Placental pericyte (primary cell): ENCODE results near the genes HPS5 and NAV2.

DNA sequence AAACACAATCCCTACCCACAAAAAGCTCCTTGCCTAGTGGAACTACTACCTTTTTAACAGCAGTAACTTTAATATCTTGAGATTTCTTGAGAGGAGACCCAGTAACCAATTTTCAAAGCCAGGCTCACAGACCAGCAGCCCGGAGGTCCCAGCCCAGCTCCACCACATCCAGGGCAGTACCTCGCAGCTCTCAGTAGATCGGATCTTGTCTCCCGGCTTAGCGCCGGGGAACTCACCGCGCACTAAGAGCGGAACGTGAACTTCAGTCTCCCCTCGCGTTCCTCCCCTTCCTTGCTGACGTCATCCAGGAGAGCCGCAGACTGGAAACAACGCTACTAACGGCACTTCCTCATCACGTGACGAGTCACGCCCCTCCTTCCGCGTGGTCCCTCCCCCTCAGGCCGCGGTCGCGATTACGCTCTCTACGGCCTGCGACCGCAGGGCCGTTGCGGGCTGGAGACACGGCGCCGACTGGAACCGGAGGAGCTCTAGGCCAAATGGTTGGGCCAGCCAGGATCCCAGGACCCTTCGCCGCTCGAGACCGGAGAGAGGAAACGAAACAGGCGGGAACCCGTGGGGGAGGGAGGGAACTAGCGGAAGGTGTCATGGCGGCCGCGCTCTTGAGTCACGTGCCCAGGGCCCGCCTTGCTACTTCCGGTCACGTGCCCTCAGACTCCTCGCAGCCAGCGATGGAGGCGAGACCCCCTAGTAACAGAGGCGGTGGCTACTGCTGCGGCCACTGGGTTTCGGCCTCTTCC lies at the start of gene HPS5:
TSS of gene HPS5 (minus strand) at position 244 of the 758 bp plus-strand sequence.
- CAGE, long polyA plus RNA: no peak

GRCh38 chr11:18365702-18366246 lies 28.6 kb upstream of the LDHA start:
- CAGE, long polyA plus RNA: no peak

- CAGE, long polyA plus RNA: no peak
Measured at GRCh38 chr11:18395036-18395410, 660 bp downstream of the LDHA start.

DNA sequence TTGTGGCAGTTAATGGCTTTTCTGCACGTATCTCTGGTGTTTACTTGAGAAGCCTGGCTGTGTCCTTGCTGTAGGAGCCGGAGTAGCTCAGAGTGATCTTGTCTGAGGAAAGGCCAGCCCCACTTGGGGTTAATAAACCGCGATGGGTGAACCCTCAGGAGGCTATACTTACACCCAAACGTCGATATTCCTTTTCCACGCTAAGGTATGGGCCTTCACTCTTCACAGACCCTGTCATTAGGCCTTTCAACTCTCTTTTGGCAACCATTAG lies 2.0 kb downstream of the LDHA start:
- CAGE, long polyA plus RNA: no peak

- CAGE, long polyA plus RNA: no peak
Measured at GRCh38 chr11:18483797-18484251, 28.2 kb downstream of the LDHAL6A start.

DNA sequence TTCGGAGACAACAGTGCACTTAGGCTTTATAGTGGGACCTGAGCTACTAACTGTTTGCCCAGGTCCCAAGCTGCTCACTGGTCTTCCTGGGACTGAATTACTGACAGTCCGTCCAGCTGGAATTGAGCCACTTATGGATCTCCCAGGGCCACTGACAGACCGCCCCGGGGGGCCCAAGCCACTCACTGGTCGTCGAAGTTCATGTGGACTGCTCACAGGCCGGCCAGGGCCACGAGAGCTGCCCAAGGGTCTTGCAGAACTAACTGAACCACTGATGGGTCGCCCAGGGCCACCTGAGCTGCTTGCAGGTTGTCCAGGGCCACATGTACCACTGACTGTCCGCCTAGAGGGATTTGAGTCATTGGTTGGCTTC lies 15.1 kb downstream of the MISFA start:
- CAGE, long polyA plus RNA: no peak

GRCh38 chr11:18634655-18635031 lies 501 bp upstream of the SPTY2D1 start:
- CAGE, long polyA plus RNA: no peak

- CAGE, long polyA plus RNA: no peak
Measured at GRCh38 chr11:19191576-19192407, 10.0 kb downstream of the CSRP3 start.

DNA sequence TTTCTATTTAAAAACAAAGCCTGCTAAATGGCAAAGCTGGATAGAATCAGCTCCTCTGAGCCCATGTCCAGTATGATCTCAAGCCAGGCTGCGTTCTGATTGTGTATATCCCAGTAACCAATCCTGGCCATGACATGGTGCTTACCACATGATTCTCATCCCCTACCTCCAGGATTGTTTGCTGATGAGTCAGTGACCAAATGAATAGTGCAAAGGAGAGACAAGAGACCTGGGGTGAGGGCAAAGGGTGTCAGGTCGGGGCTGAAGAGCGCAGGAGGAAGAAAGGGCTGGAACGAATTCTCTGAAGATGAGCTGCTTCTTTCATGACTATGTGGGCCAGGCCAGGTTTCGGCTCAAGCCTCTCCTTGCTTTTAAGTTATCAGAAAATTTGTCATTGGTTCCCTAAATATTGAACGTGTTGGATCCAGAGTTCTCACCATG lies 36.7 kb upstream of the E2F8 start:
- CAGE, long polyA plus RNA: no peak

- CAGE, long polyA plus RNA: no peak
Measured at GRCh38 chr11:19367434-19367689, 126.6 kb upstream of the E2F8 start.

GRCh38 chr11:19440874-19441498 lies 200.2 kb upstream of the E2F8 start:
- CAGE, long polyA plus RNA: no peak

- CAGE, long polyA plus RNA: no peak
Measured at GRCh38 chr11:19442039-19442857, 201.5 kb upstream of the E2F8 start.

DNA sequence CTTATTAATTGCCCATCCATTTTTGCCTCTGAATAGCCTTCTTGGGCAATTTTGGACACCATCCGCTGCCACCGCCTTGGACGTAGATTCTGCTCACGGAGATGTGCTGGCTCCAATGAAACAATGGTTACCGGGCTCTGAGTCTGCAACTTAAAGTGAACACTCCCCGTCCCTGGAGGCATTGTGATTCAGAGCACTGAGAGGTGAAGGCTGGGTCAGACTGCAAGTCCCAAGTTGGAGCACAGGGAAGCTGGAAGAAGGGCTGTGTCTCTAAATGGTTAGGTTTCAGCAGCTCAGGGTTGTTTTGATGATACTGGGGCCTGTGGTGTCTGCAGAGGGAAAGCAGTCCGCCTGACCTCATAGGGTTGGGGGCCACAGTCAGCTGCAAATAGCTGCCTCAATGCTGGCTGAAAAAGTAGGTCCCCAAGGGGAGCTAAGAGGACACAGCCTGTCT lies 213.2 kb upstream of the E2F8 start:
- CAGE, long polyA plus RNA: no peak

- CAGE, long polyA plus RNA: no peak
Measured at GRCh38 chr11:19459367-19459934, 218.7 kb upstream of the E2F8 start.

- CAGE, long polyA plus RNA: no peak
Measured at GRCh38 chr11:19680117-19680840, 32.4 kb upstream of the NAV2 start.

DNA sequence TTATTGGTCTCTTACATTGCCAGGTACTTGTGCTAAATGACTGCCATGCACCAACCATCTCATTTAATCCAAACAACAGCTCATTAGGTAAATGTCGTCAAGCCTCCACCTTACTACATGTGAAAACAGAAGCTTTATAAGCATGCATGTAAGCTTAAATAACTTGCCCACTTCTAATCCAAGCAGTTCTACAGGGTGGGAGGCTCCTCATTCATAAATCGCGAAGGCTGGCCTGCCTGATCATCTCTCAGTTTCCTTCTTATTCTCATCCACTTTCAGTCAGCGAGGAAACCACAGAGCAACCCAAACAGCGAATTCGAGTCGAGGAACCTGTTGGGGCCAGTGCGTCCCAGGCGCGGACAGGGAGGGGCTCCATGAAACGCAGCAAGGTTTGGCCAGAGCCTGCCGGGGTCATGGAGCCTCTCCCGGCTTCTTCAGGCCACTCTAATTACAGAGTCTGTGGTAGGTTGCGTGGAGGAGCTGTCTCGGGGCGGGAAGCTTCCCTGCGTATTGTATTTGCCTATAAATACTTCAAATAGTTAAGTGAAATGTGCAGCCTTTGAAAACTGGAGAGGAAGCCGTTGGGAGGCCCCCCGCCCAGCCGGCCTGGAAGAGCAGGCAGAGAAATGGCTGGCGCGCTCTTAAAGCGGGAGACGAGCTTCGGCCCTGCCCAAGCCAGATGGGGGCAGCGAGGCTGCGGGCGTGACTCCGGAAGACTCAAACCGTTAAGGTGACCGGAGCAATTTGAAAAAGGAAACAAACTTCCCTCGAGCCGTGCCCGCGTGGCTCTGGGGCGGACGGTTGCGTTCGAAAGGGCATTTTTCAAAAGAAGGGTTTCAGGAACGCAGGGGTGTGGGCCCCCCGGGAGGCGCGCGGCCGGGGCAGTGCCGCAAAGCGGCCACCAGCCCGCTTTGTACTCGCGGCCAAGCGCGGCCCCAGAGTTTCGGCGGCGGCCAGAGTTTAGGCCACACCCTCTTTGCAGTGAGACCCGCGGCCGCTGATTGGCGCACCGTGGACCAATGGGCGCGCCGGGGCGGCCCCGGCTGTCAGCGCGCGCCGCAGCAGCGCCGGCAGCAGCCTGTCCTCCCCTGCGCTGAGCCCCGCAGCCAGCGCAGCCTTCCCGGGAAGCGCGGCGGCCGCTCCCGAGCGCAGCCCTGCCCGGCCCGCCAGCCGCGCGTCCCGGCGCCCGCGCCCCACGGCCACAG lies at the start of gene NAV2:
TSS of gene NAV2 (plus strand) at position 1,081 of the 1,205 bp plus-strand sequence.
- CAGE, long polyA plus RNA: no peak

GRCh38 chr11:19789652-19790458 lies 77.2 kb downstream of the NAV2 start:
- CAGE, long polyA plus RNA: no peak

DNA sequence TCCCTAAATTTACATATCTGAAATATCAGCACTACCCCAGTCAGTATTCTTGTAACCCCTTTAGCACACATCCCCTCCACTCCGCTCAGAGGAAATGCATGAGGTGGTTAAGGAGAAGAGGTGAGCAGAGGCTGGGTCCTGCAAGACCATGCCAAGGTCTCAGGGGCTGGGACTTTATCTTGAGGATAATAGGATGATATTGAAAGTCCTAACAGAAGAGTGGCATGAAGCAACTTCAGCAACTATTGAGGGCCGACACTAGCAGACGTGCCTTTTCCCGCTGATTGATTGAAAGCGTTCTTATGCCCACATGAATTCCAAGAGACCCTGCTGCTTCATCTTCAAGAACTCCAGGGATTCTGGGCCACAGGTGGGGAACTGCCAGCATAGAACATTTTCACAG lies 86.3 kb downstream of the NAV2 start:
- CAGE, long polyA plus RNA: no peak

DNA sequence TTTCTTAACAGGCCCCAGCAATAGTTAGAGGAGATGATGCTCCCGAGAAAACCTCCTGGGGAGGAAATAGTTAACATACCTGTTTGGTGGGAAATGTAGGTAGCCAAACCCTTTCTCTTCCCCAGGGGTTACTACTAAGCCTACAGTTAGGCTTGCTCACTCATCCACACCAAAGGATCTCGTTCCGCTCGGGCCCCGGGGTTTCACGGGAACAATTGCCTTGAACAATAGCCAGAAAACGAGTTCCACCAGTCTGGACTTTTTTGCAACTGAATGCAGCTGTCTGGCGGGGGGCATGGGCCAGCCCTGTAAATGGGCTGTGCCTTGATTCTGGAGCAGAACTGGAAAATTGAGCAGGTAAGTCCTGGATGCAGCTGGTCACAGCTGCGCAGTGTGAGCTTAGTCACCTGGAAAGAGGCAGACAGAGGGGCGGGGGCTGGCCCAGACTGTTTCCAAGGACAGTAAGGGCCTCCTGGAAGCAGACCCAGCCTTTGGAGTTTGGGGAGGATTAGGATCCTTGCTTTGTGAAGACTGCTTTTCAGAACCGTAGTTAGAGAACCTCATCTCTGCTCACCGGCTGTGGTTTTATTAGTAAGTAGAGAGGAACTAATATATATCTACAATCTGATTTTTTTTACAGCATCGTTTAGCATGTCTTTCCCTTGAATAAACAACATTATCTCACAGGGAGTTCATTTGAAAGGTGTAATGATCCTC lies 133.0 kb downstream of the DBX1 start:
- CAGE, long polyA plus RNA: no peak

DNA sequence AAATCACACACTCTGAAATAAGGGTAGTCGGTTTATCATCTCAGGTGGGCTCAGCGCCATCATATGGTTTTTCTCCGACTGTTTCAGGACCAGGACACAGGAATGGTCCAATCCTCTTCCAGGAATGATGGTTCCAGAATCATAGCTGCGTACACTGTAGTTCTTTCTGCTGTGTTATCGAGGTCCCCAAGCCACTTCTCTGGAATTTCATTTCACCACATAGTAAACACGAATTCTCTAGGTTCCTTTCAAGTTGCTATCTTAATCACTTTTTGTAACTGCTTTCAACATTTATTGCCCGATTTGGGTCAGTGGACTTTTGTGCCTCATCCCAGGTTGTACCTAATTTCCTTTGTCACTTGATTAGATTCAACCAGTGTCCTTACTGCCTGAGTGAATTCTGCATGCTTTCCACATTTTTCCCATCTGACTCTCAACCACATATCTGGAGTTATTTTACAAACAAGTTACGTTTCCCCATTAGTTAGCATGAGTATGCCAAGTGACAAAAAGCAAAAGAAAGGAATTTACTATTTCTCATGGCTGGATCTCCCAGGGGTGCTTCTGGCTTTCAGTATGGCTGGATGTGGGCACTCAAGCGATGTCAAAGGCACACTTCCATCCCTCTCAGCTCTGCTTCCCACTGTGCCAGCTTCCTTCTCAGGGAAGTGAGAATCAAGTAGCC lies 129.1 kb downstream of the DBX1 start:
- CAGE, long polyA plus RNA: no peak